Gallbladder (tissue), 1 donor: ENCODE results near the genes RNASET2 and TTLL2.

DNA sequence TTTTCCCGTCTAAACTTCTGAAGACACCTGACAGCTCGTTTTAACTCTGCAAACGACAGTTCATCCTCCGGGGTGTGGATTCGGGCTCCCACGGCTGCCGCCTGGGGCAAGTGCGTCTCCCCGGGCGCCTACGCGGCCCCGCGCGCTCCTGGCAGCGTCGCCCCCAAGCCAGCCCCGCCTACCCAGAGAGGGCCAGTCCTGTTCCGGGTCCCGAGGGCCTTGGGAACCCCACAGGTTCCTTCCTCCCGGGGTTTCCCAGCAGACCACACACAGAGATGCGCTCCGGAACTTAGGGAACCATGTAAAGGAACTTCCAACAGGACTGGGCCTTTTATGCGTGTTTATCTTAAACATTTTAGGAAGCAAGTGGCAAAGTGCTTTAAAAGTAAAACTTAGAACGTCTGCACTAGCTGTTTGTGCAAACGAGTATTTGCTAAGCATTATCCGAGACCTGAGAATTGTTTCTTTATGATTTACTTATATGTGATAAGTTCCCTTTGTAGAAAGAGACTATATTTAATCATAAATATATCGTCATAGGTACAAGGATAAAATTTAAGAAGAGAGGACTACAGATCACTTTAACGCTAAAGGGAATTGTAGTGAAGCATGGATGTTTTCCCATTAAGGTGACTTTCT, 54.2 kb downstream of the PRR18 start:
- PRO-cap = no peak

DNA sequence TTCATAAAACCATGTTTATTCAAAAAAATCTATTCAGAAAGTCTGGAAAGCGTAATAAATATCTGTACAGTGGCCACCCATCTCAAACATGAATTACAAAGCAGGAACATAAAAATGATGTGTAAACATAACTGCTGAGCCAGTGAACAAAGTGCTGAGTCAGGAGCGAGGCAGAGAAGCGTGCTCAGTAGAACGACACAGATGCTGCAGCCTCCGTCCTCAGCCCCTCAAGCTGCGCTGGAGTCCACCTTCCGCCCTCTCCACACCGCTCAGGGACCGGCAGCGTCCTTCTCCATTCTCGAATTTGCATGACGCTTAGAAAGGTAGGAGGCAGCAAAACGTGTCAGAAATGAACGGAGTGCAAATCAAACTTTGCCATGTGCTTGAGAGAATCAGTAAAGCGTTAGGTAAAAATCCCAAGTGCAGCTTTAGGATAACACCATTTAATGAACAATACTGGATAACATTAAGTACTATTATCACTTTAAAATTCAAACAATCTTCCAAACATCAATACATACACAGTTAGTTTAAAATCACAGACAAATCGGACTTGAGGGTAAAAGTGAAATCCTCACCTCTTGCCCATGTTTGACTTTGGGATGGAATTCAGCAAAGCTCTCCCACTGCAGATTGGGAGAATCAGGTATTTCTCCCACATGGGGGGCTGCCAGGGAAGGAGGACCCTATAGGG, 26.8 kb upstream of the MPC1 start:
- PRO-cap = no peak

DNA sequence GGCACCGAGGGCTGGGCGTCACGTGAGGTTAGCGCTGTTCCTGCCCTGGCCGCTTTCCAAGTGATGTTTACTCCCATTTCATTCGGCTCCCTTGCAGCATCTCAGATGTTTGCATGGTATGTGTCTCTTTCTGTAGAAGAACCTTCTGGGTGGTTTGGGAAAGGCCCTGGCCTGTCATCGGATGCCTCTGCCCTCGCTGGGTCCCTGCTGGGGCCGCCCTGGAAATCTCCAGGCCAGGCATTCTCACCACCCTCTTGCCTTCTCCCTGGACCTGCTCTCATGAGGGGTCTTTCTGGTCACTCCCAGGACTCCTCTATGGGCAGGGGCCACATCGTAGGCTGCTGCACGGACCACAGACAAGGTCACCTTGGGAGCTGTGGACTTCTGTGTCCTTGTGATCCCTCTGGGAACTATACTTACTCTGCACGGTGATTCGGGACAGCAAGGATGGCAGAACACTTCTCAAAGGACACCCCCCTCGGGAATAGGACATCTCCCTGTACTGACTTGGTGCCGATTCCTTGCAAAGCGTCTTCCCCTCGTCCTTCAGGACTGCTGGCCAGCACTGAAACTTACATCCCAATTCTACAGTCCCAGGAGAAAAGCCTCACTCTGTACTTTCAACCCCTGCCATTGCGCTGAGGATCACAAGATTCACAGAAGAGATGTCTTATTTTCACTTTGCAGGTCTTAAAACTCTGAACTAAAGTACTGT, 17.0 kb downstream of the RAMACL start:
- PRO-cap = no peak

- PRO-cap = no peak
These were observed 9.6 kb upstream of the RPS6KA2 start for GRCh38 chr6:166636632-166637160.

DNA sequence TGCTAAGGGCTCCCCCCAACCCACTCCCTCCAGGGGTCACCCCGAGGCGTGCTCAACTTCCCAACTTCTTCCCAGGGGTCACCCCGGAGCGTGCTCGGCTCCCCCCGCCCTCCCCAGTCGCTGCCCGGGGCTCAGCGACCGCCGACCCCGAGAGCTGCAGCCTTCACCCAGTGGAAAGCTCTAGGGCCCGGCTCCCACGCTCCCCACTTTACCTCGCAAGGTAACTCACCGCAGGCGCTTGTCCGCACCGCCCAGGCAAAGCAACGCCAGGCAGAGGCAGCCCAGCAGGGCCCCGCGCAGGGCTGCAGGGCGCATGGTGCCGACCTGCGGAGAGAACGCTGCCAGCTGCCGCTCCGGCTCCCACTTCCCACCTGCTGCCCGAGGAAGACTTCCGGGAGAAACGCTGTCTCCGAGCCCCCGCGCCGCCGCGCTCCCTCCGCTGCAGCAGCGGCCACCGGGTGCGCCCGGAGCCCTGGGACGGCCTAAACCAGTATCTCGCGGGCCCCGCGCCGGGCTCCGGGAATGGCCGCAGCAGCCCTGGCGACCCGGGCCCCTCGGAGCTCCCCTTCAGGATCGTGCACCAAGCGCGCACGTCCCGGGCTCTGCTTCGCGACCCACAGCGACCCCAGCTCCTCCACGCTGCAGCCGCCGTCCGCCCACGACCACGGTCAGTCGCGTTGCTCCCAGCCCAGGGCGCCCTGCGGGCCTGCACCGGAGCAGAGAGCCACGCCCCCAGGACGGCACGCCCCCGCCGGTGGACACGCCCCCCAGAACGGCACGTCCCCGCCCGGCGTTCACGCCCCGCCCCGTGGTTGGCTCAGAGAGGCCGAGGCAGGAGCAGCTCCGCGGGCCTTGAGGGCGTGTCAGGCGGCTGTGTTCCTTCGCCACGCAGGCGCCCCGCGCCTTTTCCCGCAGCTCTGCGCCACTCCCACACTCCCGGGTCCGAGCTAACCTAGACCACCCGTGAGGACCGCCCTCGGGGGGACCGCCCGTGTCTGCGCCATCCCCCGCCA, at the start of gene RNASET2:
Gene RNASET2, minus strand, starts transcription at position 683 of the 1,013 bp plus-strand sequence.
- PRO-cap = bidirectional peak, plus-strand start at position 812 of the sequence, minus-strand start at position 679 of the sequence

GRCh38 chr6:166956881-166957691, 736 bp upstream of the RNASET2 start:
- PRO-cap = bidirectional peak, plus-strand start at chr6:166957533, minus-strand start at chr6:166957439

DNA sequence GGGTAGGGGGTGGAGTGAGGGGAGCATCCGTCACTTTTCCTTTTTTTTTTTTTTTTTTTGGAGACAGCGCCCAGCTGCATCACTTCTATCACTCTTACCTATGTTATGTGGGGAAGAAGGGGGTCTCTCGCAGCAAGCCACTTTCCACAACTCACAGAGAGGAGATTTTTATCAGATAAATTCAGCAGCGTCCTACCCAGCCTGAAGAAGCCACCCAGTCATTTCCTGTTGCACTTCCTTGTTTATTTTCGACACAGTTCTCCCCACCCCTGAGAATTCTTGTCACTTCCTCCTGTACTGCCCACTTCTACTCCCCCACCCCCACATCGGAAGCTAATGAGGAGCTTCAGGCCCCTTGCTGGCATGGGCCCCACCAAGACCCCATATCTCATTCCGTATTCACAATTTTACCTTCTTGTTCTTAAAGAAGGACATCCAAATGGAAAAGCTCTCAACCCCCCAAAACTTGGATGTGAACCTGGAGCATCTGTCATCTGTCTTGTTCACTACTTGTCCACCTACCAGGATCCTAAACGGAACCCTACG, 2.9 kb upstream of the RNASET2 start:
- PRO-cap = bidirectional peak, plus-strand start at position 326 of the sequence, minus-strand start at position 220 of the sequence

DNA sequence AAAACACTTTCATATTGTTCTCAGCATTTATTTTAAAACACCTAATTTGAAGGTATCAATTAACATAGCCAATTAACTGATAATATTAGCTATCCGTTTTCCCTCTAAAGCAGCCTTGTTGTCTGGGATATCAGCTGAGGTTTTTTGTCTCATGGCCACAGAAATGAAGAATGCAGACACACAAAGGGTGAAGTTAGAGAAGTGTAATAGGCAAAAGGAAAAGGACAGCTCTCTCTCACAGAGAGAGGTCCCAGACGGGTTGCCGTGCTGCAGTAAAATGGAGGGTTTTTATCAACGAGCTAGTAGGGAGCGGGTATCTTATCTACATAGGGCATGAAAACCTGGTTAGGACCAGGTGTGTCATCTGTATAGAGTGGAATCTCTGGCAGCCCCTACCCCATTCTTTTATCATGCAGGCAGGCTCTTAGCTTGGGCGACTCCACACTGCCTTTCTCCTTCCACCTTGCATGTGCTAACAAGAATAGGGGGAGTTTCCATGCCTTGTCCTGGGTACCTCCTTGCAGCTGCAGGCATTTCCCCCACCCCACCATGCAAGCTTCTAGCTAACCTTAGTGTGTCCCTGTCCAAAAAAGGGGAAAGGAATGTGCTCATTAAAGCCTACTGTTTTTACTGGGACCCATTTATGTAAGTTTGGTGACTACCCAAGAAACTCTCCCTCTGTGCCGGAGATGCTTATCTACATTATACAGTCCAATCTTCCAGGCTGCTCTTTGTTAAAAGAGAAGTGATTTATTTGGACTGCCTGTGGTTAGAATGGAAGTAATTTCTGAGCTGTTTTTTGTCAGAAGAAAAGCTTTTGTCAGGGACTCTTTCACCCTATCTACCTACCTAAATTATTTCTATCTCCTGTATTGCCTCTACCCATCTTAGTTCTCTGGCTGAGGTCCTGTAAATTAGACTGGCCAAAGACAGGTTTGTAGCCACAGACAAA, 10.6 kb upstream of the CEP43 start:
- PRO-cap = no peak

DNA sequence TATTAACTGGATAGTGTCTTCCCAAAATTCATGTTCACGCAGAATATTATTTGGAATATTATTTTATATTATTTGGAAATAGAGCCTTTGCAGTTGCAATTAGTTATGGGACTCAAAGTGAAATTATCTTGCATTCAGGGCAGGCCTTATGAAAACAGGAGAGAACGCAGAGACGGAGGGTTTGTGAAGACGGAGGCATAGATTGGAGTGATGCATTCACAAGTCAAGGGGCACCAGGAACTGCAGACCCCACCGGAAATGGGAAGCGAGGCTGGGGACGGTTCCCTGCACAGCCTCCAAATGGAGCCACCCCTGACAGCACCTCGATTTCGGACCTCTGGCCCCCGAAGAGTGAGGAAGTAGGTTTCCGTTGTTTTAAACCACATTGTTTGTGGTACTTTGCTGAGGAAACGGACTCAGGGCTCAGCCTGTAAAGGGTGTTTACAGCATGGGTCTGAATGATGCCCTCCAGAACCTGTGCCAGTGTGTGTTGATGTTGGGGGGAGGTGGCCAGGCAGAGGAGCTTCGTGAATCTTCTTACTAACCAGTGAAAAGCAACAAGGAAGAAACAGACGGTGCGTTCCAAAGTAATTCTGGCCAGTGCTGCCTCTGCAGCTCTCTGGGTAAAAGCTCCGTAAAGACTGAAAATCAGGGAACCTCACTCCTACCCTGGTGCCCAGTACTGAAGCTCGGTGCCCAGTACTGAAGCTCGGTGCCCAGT, 30.2 kb upstream of the CCR6 start:
- PRO-cap = no peak

GRCh38 chr6:167113736-167115051, 8.7 kb upstream of the CCR6 start:
- PRO-cap = bidirectional peak, plus-strand start at chr6:167114375, minus-strand start at chr6:167114172

DNA sequence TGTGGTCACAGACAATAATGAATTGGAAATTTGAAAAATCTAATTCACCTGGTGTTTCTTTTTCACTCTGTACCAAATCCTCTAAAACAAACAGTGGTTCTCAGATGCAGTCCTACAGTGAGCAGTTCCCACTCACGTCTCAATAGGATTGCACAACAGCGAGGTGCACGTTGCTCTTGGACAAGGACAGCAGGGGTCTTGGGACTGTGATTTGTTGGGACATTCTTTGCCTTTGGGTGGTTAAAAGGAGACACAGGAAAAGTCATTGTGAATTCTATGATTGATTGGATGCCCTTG, 463 bp downstream of the UNC93A start:
- PRO-cap = no peak

DNA sequence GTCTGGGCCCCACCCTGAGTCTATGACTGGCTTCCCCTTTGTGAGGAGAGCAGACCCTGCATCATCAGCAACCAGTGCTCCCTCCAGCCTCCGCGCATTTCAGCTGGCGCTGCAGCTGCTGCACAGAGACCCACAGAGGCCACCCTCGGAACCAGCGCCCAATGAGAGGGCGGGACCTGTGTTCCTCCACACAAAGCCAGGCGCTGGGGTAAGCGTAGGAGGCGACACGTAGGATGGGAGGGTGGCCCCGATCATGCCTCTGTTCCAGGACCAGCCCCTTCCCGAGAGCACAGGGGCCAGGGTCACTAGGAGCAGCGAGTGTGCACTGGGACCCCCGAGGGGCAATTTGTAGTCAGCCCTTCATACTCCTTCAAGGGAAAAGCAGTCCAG, at the start of gene TTLL2:
Gene TTLL2, plus strand, starts transcription at position 74 of the 390 bp plus-strand sequence.
- PRO-cap = no peak

DNA sequence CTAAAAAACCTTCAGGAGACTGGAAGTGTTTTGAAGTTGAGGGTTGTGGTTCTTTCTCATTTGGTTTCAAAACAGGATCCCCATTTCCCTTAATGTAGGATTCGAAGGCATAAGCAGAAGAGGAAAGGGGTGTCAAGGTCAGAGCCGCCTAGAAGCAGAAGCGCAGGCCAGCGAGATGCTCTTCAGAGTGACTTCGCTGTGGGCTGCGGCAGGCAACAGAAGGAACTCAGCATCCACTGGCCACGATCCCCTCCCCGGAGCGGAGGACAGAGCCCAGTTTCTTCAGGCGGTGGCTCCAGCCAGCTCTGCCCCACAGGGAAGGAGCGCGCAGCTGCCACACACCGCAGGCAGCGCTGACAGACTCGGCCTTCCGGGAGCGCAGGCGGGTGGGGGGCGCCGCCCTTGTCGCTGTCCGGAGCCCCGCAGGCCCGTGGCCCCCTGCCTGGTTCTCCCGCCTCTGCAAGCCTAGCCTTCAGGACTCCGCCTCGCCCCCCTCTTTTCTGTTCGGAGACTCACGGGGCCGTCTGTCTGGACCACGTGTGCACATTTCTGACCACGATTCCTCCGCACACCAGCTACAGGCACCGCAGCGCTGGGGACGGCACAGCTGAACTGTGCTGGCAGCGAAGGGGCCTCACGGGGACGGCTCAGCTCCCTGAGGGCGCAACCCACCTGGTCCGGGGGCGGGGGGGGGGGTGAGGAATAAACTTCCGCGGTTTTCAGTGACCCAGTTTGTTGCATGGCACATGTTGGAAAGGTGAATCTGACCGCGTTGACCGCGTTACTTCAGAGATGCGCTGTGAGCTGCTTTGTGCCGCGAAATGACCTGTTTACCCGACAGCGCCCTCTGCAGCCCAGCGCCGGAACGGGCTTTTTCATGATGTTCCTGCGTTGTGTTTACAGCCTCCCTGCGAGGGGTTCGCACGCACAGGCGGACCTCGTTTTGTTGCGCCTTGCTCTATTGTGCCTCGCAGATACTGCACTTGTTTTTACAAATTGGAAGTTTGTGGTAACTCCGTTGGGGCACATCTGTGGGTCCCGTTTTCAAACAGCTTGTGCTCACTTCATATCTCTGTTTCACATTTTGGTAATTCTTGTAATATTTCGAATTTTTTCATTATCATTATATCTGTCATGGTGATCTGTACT, 26.2 kb downstream of the TTLL2 start:
- PRO-cap = bidirectional peak, plus-strand start at position 359 of the sequence, minus-strand start at position 307 of the sequence; unidirectional peak, minus-strand start at position 794 of the sequence; unidirectional peak, minus-strand start at position 822 of the sequence

DNA sequence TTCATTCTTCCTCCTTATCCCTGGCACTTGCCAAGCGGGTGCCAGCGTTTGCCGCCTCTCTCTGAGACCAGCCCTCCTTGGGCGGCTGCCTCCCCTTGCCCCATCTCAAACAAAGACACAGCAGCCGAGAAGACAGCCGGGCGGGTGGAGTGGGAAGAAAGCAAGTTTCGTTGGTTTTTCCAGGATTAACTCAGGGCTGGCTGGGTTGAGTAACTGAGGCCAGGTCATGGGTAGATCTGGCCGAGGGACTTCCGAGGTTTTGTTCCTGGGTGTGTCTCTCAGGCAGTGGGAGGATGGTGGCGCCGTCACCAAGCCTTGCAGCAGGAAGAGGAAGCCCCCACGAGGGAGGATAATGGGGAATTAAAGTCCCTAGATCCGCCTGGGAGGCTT, 167.2 kb downstream of the TTLL2 start:
- PRO-cap = no peak

DNA sequence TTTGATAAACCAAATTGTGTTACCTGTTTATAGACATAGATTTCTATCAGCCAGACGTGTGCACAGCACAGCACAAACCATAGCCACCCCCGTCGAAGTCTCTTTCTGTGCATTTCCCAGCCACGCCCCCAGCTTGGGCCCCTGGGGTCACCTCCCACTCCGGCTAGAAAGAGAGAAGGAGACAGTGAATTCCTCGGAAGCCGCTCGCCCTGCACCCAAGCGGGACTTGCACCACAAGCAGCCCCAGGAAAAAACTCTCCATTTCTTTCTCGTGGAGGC, 148.7 kb upstream of the AFDN start:
- PRO-cap = no peak

DNA sequence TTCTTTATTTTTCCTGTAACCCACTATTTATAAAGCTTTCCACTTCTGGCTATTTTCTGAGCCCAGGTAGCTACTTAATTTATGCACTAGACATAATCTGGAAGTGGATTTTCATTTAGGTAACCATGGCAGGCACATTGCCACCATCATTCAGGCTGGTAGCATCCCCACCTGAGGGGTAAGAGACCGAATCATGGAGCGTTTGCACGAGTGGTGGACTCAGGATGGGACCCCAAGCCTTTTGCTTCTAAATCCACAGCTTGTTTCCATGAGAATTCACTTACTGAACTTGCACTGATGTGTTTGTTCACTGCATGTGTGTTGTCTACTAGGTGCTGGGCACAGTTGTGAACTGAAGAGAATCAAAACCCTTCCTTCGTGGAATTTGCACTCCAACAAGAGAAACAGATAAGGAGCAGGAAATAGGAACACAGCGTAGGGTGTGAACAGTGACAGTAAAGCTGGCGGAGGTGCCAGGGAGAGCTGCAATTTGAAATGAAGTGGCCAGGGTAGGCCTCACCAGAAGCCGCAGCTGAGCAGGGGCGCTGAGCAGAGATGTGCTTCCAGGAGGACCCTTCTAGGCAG, 115.1 kb upstream of the AFDN start:
- PRO-cap = unidirectional peak, plus-strand start at position 458 of the sequence

GRCh38 chr6:167797001-167797614, 29.6 kb upstream of the AFDN start:
- PRO-cap = unidirectional peak, minus-strand start at chr6:167797169

DNA sequence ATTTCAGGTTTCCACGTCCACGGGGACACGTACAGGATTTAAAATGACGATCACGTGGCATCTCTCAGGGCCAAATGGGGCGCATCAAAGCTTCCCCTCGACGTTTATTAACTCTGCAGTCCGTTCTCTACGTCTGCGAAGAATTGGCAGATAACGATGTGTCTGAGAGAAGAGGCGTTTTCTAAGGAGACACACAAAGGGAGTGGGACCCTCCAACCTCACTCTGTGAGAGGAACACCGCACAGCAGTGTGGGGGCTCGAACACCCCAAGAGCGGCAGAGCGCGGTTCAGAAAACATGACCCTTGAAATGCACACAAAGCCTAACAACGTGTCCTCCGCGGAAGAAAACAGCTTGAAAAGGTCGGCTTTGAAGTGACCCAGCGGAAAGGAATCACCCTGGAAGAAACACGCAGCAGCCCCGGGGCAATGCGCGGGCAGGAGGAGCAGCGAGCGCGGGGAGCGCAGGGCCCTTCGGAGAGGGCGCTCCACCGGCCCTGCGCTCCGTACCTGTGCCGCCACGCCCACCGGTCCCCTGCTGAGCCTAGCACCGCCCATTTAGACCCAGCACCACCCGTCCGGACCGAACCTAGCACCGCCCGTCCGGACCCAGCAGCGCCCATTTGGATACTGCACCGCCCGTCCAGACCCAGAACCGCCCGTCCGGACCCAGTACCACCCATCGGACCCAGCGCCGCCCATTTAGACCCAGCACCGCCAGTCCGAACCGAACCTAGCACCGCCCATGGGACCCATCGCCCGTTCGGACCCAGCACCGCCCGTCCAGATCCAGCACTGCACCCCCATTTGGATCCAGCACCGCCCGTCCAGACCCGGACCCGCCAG, 1.1 kb upstream of the AFDN start:
- PRO-cap = unidirectional peak, plus-strand start at position 427 of the sequence

- PRO-cap = no peak
These were observed 14.2 kb downstream of the AFDN start for GRCh38 chr6:167840715-167841434.

DNA sequence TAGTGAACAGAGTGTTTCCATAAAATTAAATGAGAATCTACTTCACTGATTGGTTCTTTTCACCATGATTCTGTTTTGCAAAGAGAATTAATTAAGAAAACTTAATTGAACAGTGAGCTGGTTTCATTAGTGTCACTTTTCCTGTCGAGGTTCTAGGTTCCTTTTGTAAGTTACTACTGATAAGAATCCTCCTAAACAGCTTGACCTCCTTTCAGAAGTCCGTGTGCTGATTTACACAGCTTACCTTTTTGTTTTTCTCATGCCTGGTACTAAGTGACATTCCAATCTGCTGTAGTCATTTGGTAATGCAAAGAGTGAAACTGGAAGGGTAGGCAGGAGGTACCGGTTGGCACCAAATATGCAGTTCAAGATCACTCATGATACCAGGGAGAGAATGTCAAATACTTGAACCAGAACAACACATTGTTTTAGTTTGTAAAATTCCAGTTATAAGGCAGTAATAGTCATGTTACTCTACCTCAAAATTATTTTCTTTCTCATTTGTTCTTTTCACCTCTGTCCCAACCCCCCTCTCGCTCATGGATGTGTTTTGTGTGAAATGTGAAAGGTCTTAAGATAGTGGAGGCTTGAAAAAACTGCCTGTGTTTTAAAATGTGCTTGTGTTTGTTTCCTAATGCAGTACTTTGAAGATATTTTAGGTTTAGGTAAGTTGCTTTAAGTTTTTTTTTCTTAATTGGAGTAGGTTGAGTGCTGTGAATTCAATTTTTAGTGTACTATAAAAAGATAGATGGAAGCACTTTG, 23.2 kb downstream of the AFDN start:
- PRO-cap = no peak